ENCODE results near the gene NCOA3.

DNA sequence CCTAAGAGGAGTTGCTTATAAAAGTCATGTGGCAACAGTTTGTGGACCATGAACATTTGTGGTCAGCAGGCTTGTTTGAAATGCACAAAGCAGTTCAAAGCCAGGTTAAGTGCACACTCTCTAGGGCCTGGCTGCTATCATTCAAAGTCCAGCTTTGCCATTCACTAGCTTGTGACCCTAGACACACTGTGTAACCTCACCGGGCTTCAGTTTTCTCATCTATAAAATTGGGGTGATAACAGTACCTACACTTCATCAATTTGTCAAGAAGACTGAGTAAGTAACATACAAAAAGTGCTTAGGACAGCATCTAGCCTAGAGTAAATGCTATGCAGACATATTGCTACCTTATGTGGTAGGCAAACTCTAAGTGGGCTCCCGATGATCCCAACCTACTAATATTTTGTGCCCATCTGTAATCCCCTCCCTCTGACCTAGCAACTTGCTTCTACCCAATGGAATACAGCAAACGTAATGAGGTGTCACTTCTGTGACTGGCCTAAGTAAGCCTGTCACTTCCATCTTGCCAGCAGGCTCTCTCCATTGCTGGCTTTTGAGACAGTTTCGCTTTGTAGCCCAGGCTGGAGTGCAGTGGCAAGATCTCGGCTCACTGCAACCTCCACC lies 122.9 kb downstream of the ZMYND8 start:
- PRO-cap, 3 experiments, result no peak in any of the 3 experiments
- RAMPAGE, long total RNA, result no peak
- RRBS, 2 experiments, result no CpG with 5 or more reads among the region's 5 CpGs

- PRO-cap, 3 experiments, result no peak in any of the 3 experiments
- RAMPAGE, long total RNA, result no peak
- RRBS, 2 experiments, result no CpG with 5 or more reads among the region's 8 CpGs
Observed at GRCh38 chr20:47263503-47264148, 92.9 kb downstream of the ZMYND8 start.

GRCh38 chr20:47295509-47296802 lies 60.5 kb downstream of the ZMYND8 start:
- PRO-cap, 3 experiments, result peak in 2 of 3 experiments; most common plus-strand start chr20:47296095 (in 2); most common minus-strand start chr20:47295994 (in 2)
- RAMPAGE, long total RNA, result no peak
- RRBS, 2 experiments, result no CpG with 5 or more reads among the region's 10 CpGs

GRCh38 chr20:47355584-47356354 lies 730 bp downstream of the ZMYND8 start:
- PRO-cap, 3 experiments, result no peak in any of the 3 experiments
- RAMPAGE, long total RNA, result no peak
- RRBS, 2 experiments, result no CpG with 5 or more reads among the region's 2 CpGs

- PRO-cap, 3 experiments, result no peak in any of the 3 experiments
- RAMPAGE, long total RNA, result no peak
- RRBS, 2 experiments, result no CpG with 5 or more reads among the region's 12 CpGs
Observed at GRCh38 chr20:47358120-47358656, 1.7 kb upstream of the ZMYND8 start.

DNA sequence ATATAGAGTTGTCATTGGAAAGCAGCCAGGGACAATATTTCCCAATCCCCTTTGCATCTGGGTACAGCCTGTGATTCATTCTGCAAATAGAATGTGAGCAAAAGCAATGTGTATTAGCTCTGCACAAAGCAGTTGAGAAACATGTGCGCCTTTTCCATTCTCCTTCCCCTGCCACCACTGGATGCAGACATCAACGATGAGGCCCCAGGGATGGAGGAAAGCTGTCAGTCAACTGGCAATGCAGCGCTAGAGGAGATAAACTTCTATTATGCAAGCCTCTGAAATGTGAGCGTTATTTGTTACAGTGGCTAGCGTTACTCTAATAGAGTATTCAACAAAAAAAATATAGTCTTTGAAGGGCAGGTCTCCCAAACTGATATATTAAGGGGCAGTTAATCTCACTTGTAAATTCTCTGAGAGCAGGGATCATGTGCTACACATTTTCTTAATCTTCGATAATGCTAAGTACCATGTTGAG lies 37.1 kb upstream of the NCOA3 start:
- PRO-cap, 3 experiments, result peak in 2 of 3 experiments; most common plus-strand start position 142 of the sequence (in 1)
- RAMPAGE, long total RNA, result no peak
- RRBS, 2 experiments, result no CpG with 5 or more reads among the region's 6 CpGs

- PRO-cap, 3 experiments, result no peak in any of the 3 experiments
- RAMPAGE, long total RNA, result no peak
- RRBS, 2 experiments, result no CpG with 5 or more reads among the region's 3 CpGs
Observed at GRCh38 chr20:47492866-47493495, 8.7 kb upstream of the NCOA3 start.

- PRO-cap, 3 experiments, result peak in 3 of 3 experiments; most common plus-strand start chr20:47501923 (in 3); most common minus-strand start chr20:47501763 (in 3)
- RAMPAGE, long total RNA, result start-site peak on the plus strand at chr20:47501878-47501929, 437 and 182 reads in 2 replicates
- RRBS, 2 experiments, result 1 to 3% methylated on average over 34 of the region's 94 CpGs
Observed at GRCh38 chr20:47501383-47502574, at the start of gene NCOA3. NCOA3 (plus strand) TSS chr20:47501887.

DNA sequence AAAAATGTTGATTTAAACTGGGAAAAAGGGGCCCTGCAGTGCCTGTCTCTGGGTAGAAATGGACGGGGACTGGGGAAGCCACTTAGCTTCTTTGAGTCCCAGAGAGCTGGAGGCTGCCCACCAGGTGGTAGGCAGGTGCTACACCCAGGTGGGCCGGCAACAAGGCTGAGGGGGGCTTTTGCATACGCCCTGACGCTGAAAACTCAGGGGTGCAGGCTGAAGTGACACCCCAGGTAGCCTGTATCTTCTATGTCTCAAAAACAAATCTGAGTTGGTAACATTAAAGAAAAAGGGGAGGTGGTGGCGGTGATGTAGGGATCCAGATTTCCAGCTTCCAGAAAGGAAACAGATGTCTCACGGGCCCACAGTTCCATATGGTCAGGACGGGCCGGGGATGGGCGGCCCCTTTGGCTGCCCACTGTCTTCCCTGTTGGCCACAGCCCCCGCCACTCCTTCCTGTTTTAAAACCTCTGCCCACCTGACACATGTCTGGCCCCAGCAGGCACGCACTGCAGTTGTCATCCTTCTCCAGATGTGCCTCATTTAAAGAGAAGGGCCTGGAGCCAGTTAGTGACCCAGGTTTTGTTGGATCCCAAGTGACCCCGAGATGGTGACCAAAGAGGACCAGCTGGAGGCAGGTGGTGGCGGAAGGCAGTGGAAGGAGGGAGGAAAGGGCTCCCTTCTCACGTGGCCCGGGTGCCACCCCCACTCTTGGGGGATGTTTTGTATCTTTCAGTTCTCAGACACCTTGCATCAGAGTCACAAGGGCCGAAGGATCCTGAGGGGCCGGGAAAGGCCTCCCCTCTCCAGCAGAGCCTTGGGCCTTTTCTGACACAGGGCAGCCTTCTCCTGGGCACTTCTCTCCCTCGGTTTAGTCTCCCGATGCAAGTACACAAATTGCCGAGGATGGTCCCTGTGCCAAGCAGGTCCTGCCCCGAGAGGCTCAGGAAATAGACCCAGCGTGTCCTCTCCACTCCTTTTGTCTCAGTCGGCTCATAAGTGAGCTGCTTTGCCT lies 117.8 kb downstream of the SULF2 start:
- PRO-cap, 3 experiments, result no peak in any of the 3 experiments
- RAMPAGE, long total RNA, result no peak
- RRBS, 2 experiments, result 61 to 73% methylated on average over 3 of the region's 23 CpGs

DNA sequence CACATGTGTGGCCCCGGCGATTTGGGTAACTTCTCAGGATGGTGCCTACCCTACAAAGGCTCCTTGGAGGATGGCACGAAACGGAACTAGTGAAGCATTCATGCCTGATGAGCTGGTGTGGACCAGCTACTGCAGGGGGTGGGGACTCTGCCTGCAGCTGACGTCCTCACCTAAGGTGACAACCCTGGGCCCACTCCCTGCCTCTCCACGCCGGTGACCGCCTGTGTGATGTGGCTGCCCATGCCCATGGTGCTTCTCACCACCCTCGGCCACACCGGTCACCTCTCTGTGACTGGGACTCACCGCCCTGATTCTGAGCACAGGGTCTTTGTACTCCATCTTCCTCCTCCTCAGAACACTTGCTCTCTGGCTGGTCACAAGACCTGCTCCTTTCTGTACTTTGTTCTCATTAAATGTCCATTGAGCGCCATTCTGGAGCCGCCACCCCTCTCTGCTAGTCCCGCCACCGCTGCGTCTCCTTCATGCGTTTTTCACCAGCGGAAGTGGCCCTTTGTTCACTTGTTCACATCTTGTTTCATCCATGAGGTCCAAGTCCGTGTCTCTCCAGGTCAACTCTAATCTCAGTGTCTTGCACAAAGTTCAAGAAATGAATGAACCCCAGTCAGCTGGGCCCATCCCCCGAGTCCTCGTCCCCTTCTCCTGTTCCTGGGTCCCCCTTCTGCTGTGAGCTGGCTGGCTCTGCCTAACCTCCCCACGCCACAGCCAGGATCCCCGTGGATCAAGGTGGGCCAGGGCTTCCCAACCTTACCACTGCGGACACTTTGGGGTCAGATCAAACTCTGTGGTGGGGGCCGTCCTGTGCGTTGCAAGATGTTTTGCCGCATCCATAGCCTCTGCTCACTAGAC lies 116.5 kb downstream of the SULF2 start:
- PRO-cap, 3 experiments, result no peak in any of the 3 experiments
- RAMPAGE, long total RNA, result no peak
- RRBS, 2 experiments, result 93 to 95% methylated on average over 5 of the region's 27 CpGs

DNA sequence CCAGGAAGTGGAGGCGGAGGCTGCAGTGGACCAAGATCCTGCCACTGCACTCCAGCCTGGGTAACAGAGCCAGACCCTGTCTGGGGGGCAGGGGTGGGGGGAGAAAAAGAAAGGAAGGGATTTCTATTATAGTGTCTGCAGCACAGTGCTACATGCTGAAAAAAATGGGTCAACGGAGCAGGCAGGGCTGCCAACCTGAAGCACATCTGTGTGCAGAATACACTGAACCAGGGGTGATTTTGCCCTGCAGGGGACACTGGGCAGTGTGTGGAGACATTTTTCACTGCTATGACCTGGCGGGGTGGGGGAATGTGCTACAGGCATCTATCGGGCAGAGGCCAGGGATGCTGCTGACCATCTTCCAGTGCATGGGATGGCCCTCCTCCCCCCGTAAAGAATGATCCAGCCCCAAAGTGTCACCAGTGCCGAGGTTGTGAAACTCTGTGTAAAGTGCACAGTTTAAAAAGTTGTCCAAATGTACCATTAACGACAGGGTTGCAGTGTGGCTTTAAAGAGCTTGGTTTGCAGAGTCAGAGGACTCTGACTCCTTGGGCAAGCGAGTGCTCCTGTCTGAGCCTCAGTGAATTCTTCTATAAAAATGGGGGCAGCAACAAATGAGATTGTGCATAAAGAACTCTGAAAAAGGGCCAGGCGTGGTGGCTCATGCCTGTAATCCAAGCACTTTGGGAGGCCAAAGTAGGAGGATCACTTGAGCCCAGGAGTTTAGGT lies 72.2 kb downstream of the SULF2 start:
- PRO-cap, 3 experiments, result no peak in any of the 3 experiments
- RAMPAGE, long total RNA, result no peak
- RRBS, 2 experiments, result no CpG with 5 or more reads among the region's 9 CpGs

DNA sequence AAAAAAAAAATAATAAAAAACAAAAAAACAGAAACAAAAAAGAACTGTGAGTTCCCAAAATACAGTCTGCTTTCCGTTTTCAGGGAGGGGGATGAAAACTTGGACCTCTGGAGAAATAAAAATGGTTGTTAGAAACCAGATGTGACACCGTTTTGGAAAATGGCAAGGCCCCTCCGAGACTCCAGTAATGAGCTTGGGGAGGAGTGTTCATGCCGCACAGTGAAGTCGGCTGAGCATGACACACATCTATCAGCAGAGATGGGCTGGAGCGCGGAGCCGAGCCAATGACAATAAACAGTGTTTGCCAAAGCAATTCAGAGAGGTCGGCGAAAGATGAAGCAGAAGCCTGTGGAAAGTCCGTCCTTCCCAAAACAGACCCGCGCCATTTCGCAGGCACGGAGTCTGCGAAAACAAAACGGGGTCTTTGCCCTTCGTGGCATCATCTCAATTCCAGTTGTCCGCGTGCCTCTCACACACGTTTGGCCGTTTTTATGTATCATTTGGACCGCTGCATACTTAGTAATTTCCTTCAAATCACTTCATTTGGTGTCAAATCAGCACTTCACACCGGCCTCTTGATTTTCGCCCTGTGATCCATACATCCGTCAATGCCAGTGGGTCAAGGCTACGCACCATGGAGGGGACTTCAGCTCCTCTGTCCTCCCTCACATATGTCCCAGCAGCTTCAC lies 71.4 kb downstream of the SULF2 start:
- PRO-cap, 3 experiments, result no peak in any of the 3 experiments
- RAMPAGE, long total RNA, result no peak
- RRBS, 2 experiments, result no CpG with 5 or more reads among the region's 27 CpGs

DNA sequence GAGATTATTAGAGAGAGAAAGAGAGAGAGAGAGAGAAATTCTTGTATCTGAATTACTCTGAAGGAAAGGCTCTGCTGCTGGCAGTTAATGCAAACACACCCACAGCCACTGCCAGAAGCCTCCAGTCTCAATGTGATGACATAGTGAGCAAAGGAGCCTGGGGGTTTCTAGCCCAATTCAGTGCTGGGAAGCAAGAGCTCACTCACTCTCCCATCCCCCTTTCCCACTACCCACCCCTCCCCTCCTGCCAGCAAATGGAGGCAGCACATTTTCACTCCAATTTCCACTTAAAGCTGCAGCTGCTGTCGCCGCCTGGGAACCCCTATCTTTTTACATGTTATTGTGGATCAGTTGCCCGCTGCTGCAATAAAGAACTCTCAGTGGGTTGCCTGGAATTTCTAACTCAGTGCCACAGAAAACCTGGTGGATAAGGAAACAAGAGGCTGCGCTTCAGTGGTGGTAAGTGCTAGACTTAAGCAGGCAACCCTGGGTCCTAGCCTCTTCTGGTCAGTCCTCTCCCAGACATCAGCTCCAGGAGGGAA lies 490.5 kb upstream of the SULF2 start:
- PRO-cap, 3 experiments, result no peak in any of the 3 experiments
- RAMPAGE, long total RNA, result no peak
- RRBS, 2 experiments, result no CpG with 5 or more reads among the region's 4 CpGs

GRCh38 chr20:48373995-48374260 lies 453.9 kb downstream of the PREX1 start:
- PRO-cap, 3 experiments, result no peak in any of the 3 experiments
- RAMPAGE, long total RNA, result no peak
- RRBS, 2 experiments, result no CpG with 5 or more reads among the region's 8 CpGs

DNA sequence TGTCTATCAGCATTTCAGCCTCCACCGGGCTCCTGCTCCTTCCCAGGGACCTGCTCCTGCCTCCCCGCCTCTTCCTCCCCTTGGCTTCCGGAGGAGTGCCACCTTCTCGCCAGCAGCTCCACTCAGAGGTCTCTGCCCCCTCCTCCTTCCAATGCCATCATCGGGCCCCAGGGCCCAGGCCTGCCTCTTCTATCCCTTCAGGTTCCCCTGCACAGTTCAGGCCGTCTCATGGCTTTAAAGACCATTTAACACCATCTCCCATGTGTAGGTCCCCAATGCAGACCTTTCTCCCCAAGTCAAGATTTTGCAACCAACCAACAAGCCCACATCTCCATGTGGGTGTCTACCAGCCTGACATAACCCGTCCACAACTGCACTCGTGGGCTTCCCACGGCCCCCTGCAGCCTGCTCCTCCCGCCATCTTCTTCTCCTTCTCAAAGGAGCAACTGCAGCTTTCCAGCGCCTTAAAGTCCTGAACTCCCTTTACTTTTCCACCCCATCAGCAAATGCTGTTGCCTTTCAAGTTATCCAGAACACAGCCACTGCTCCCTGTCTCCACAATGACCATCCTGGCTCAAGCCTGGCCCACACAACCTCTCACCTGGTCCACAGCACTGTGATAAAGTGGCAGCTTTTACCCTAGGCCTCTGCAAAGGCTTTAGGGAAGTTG lies 140.7 kb downstream of the PREX1 start:
- PRO-cap, 3 experiments, result no peak in any of the 3 experiments
- RAMPAGE, long total RNA, result no peak
- RRBS, 2 experiments, result 59% methylated on average over 3 of the region's 11 CpGs; no CpG with 5 or more reads in 1 of the 2 experiments

DNA sequence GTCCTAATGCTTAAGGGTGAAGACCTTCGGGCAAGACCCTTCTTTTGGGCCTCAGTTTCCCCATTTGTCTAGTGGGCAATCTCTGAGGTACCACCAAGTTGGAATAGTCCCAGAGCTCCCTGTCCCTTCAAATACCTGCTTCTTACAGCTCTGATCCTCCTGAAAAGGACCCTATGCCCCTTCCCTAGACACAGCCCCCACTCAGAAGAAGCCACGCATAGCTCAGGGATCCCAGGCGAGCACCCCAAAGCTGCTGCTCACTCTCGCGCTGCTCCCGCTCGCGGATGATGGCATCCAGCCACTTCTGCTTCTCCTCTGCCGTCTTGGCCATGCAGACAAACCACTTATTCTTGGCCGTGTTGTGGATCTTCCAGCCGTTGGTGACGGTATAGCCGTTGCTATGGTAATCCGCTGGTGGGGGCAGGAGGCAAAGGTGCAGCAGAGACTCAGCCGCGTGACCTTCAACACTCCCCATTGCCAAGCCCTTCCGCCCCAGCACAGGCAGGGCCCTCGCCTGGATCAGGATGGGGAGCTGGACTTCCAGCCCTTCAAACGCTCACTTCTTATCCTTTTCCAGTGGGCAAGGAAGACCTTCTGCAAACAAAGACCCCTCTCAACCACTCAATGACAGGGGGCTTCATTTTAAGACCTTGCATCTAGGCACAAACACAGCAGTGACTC lies 137.0 kb downstream of the PREX1 start:
- PRO-cap, 3 experiments, result no peak in any of the 3 experiments
- RAMPAGE, long total RNA, result no peak
- RRBS, 2 experiments, result no CpG with 5 or more reads among the region's 19 CpGs

DNA sequence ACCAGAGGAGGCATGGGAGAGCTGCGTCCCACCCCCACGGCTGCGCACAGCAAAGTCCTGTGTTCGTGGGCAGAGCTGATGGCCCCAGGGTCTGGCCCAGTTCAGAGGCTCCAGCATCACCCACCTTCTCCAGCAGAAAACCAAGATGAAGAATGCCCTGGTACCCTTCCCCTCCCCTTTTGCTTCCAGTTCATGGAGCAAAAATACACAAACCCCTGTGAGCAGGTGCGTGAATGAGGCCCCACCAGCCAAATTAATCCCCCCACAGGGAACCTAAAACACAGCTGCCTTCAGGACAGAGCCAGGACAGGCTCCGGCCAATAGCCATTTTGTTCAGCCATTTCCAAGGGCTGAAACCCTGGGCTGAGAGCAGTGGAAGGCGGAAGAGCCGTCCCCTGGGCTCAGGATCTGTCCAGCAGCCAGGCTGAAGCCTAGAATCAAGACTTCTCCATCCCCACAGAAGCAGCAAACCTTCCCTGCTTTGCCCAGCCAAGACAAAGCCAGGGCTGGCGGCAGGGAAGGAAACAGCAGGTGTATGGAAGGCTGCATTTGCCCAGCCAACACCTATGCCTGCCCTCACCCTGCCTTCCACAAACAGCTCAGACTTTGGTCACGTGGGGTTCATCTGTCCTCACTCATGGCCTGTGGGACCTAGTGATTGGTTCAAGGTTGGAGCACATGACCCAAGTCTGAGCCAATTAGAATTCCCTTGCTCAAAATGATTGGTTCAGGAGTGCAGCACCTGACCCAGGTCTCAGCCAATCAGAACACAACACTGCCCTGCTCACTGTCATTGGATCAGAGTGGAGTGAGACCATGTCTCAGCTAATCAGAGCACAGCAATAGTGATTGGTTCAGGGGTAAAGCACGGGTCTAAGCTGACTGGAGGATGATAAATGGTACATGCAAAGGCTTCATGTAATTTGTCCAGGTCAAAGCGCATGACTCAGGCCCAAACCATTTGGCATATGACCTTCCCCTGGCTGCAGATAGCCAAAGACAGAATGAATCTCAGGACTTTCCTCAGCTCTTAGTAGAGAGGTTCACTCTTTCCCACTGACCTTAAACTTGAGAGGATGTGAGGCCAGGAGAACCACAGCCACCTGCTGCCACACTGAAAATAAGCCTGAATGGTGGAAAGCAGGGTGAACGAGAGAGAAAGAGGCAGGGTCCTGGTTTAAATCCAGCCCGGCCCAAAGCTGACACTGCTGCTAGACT lies 102.4 kb downstream of the PREX1 start:
- PRO-cap, 3 experiments, result no peak in any of the 3 experiments
- RAMPAGE, long total RNA, result no peak
- RRBS, 2 experiments, result no CpG with 5 or more reads among the region's 14 CpGs

DNA sequence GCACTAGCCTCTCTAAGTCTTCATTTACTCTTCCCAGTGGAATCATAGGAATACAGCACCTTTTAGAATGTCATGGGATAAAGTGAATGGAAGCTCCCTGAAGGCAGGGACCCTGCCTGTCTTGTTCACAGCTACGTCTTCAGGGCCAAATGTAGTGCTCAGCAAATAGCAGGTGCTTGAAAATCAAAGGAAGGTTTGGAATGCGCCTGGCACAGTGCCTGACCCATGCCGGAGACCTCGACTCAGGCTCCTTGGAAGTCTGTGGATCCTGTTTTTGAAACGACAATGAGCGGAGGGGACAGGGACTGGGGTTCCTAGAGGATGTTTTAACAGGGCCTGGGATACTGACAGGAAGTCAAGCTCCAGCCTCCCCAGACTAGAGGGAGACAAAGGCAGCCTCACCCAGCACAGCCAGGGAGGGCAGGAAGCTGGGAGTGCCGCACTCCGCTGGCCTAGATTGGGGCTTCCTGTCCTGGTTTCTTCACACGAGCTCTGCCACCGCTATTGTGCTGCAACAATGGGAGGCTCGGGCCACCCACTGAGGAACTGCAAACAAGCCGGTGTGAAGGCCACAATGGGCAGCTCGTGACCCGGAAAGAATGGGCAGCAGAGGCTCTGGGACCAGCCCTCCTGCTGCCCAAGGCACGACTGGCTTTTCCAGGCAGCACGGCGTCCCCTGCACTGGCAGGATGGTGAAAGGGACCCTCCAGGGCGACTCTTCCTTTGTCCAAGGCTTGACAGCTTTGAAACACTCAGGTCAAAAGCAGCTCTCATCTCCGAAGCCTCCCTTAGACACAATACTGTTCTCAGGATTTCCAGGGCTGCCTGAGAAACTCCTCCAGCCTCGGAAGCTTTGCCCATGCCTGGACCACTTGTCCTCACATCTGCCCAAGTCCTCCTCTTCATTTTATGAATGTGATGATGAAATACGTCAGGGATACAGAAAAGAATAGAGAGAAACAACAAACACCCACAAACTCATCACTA lies 76.6 kb downstream of the PREX1 start:
- PRO-cap, 3 experiments, result no peak in any of the 3 experiments
- RAMPAGE, long total RNA, result no peak
- RRBS, 2 experiments, result no CpG with 5 or more reads among the region's 21 CpGs

- PRO-cap, 3 experiments, result no peak in any of the 3 experiments
- RAMPAGE, long total RNA, result no peak
- RRBS, 2 experiments, result no CpG with 5 or more reads among the region's 24 CpGs
Observed at GRCh38 chr20:48787150-48788409, 40.2 kb downstream of the PREX1 start.

DNA sequence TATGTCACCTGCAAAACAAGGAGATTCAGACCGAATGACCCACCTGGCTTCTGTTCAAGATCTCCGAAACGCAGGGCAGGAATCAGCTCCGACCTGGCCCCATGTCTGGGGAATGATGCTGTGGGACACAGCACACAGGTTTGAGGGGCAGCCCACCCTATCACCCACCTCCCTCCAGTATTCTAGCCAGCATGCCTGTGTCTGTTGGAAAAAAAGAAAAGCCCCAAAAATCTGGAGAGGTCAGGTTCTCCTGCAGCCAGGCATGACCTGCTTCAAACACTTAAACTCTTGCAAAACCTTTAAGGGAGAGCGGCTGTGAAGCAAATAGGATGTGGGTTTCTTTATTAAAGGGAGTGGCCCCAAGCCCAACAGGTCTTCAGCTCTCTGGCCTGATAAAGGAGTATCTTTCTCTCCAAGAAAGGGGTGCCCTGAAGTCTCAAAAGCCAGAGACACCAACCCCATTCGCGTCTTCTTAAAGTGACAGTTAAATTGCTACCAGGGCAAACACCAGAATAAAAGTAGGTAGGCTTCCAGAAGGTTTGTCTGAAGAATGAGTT lies 6.4 kb downstream of the PREX1 start:
- PRO-cap, 3 experiments, result no peak in any of the 3 experiments
- RAMPAGE, long total RNA, result no peak
- RRBS, 2 experiments, result no CpG with 5 or more reads among the region's 7 CpGs